SUDHL5 (cell line): Measurements from ENCODE around the genes SMG1 and TMC7.

- PRO-cap: no peak
Measured at GRCh38 chr16:16028239-16028857, 78.9 kb downstream of the ABCC1 start.

GRCh38 chr16:16063634-16064123 lies 114.3 kb downstream of the ABCC1 start:
- PRO-cap: no peak

DNA sequence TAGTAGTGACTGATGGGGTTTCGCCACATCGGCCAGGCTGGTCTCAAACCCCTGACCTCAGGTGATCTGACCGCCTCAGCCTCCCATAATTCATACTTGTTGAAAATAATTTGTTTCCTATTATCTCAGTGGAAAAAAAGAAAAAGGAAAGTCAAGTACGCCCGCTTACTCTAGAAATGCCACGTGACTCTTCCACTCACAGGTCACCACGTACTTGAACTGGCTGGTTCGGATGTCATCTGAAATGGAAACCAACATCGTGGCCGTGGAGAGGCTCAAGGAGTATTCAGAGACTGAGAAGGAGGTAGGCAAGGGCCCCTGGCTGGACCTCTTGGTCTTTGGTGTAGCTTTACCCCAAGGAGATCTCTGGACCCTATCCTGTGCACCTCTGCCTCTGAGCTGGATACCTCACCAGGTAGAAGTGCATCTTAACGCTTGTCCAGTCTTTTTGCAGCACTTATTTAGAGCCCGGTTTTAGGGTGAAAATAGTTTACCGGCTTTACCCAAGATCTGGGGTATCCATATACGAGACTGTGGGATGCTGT lies 97.6 kb downstream of the ABCC6 start:
- PRO-cap: no peak

DNA sequence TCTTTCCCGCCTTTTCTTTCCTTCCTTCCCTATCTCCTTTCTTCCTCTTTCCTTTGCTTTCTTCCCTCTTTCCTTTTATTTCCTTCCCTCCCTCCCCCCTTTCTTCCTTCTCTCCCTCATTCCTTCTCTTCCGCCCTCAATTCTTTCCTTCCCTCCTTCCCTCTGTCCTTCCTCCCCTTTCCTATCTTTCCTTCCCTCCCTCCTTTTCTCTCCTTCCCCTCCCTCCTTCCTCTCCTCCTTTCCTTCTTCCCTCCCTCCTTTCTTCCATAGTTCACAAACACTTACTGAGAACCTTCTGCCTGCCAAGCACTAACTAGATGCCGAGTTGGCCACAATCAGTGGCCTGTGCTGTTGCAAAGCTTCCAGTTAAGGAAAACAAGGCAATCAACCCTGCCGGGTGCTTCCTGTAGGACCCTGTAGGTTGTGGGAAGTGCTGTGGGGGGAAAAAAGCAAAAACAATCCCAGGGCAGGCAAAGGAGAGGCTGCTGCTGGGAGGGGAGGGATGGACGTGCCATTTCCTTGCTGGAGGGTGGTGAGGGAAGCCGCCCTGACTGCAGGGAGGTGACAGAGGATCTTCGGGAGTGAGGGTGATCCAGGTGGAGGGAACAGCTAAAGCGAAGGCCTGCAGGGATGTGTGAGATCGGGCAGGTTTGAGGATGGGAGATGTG lies 31.6 kb downstream of the ABCC6 start:
- PRO-cap: no peak

GRCh38 chr16:16255432-16256269 lies 23.3 kb downstream of the NOMO3 start:
- PRO-cap: no peak

- PRO-cap: no peak
Measured at GRCh38 chr16:17082225-17082881, 388.4 kb downstream of the XYLT1 start.

- PRO-cap: no peak
Measured at GRCh38 chr16:17108334-17109006, 362.3 kb downstream of the XYLT1 start.

DNA sequence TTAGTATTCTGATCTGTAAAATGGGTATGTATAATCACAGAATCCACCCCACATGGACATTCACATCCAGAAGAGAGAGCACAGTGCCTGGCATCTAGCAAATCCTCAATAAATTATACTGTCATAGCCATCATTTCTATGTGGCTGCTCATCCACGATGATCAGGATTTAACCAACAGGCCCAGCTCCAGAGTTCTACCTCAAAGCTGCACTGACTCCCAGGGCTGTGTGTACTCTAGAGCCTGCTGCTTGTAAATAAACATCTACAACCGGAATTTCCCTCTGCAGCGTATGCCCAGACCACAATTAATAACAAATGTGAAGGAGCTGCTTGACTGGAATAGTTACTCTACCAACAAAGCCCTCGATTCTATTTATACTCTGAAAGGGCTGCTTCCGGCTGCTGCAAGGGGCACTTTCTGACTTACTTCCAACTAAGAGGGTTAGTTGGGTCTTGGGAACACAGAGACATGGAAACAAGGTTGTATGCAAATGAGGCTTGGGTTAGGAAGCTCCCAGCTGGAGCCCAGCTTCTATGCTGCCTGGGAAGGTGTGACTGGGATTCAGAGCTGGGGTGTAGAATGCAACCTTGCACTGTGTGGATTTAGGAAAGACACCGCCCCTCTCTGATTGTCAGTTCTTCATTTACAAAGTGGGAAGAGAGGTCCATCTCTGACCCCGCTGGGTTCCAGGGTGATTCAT lies 265.1 kb downstream of the XYLT1 start:
- PRO-cap: no peak

GRCh38 chr16:17227464-17227874 lies 243.3 kb downstream of the XYLT1 start:
- PRO-cap: no peak

DNA sequence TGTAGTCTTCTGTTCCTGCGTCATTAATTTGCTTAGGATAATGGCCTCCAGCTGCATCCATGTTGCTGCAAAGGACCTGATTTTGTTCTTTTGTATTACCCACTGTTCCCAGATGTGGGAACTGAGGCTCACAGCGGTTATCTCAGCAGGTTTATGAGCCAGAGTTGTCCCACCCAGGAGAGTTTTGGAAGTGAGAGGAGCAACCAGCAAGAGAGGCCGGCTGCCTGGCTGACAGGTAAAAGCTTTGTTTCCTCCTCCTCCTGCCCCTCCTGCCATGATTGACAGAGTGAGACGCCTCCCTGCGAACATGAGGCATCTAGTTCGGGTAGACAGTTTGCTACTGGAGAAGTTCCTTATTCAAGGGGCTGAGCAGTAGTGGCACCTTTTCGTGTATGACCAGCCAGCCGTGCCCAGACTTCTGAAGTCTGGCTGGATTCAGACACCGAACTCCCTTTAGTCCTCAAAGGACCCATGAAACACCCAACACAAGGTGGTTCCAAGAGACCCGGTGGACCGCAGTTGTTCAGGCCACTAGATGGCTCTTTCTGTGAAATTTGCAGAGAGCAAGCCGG lies 192.9 kb downstream of the XYLT1 start:
- PRO-cap: no peak

DNA sequence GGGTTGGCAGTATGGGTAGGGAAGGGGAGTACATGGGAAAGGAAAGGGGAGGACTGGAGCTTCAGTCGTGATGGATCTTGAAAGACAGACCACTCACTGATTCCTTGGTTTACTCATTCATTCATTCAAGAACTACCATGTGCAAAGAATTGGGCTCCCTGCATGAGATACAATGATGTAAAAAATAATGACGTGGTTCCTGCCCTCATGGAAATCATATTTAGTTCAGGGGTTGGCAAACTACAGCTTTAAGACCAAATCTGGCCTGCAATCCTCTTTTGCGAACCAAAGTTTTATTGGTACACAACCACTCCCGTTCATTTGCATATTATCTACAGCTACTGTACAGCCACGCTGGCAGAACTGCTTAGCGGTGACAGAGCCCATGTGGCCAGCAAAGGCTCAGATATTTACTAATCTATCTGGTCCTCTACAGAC lies 167.8 kb downstream of the XYLT1 start:
- PRO-cap: bidirectional peak, plus-strand start at position 366 of the sequence, minus-strand start at position 136 of the sequence

DNA sequence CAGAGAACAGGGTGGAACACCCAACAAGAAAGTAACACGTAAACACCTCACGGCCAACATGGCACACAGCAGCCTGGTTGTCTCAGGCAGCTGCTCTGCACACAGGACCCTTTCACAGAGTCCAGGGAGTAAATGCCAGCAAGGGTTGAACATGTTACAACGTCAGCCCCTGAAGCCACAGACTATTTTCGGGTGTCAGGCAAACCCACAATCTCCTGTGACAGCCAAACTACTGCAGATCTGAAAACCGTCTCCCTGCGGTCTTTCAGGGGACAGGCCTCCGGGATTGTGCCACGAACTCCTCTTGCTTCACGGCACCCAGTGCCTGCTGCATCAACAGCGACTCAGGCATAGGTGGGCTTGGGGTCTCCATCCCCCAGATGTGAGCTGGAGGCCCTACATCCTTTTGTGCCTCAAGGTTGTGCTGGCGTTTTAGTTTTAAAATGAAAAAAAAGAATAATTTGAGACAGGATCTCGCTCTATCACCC lies 127.7 kb downstream of the XYLT1 start:
- PRO-cap: no peak

DNA sequence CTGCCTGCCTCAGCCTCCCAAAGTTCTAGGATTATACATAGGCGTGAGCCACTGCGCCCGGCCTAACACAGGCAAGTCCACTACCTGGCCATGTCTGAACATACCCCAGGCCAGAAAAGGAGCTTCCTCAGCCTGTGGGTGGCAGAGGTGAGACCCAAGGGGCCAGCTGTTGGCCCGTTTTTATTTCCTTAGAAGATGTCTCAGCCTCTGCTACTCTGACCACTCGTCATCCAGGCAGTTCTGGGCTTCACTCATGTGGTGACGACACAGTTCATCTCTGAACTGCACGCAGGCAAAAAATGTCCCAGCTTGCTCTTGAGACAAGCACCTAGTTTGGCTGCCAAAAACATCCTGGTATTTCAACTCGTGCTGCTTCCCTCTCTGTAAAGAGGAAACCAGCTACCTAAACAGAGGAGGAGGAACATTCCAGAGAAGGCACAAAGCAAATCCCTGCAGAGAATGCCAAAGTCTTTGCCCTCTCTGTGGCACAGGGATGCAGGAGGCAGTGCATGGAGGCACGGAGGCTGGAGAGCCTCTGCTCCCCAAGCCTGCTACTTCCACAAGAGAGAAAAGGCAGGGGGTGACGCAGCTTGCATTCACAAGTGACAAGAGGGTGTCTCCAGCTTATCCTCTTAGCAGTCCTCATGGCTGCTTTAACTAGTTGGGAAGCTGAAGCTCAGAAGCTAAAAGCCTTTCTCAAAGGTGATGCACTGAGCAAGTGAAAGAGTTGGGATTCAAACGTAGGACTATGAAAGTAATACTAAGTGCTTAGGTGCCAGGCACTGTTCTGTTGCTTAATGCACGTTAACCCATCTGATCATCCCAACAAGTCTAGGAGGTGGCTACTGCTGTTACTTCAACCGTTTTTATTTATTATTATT lies 125.6 kb downstream of the XYLT1 start:
- PRO-cap: no peak

DNA sequence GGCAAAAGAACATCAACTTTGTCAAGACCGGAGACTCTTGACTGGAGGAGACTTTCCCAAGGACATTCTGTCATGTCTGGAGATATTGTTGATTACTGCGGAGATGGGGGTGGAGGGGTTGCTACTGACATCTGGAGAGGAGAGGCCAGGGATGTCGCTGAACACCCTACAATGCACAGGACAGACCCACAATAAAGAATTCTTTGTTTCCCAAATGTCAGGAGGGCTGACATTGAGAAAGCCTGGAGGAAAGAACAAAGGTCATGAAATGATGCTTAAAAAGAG lies 122.3 kb upstream of the XYLT1 start:
- PRO-cap: no peak

GRCh38 chr16:18570608-18570944 lies 8.7 kb upstream of the NOMO2 start:
- PRO-cap: no peak

DNA sequence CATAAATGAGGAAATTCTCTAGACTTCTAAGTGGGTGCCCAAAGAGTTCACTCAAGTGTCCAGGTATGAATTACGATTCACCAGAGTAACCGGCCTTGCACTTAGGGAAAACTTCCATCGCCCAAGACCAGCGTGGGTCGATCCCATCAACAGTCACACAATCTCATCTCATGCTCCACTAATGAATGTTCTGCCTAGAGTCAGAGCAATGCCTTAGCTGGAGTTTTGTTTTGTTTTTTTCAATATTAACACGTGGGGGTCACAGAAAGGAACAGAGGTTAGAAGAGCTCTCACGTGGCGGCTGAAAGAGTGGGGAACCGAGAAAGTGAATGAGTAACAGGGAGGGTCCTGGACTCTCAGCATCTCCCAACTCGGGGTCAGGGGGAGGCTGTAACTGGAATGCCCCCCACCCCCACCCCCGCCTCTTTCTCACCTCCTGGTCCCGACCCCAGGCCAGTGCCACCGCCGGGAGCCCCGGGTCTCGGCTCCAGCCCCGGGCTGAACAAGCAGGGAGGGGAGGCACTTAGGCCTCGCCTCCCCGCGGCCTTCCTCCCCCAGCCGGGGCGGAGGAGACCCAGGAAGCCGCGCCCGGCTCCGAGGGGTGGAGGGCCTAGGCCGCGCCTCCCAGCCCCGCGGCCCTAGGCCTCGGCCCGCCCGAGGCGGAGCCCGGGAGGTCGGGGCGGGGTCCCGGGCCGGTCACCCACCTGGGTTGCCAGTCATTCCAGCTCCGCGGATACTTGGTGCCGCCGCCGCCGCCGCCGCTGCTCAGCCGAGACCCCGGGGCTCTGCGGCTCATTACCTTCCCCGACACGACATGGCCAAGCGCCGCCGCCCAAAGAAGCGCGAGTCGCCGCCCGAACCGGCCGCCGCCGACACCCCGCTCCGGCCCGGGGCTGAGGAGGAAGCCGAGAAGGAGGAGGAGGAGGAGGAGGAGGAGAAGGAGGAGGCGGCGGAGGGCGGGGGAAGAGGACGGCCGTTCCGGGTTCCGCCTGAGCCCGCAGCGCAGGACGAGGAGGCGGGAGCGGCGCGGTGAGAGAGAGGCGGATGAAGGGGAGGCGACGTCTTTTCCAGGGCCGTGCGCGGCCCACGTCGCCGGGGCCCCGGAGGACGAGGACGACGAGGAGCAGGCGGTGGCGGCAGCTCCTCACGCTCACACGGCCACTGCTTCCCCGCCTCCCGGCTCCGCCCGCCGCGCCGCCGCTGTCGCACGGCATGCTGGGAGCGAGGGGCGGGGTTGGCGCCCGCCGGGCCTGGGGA lies at the start of gene SMG1:
TSS of gene SMG1 (minus strand) at position 1,163 of the 1,257 bp plus-strand sequence.
- PRO-cap: bidirectional peak, plus-strand start at position 719 of the sequence, minus-strand start at position 331 of the sequence; bidirectional peak, plus-strand start at position 942 of the sequence, minus-strand start at position 889 of the sequence; bidirectional peak, plus-strand start outside the sequence, minus-strand start at position 1,209 of the sequence

DNA sequence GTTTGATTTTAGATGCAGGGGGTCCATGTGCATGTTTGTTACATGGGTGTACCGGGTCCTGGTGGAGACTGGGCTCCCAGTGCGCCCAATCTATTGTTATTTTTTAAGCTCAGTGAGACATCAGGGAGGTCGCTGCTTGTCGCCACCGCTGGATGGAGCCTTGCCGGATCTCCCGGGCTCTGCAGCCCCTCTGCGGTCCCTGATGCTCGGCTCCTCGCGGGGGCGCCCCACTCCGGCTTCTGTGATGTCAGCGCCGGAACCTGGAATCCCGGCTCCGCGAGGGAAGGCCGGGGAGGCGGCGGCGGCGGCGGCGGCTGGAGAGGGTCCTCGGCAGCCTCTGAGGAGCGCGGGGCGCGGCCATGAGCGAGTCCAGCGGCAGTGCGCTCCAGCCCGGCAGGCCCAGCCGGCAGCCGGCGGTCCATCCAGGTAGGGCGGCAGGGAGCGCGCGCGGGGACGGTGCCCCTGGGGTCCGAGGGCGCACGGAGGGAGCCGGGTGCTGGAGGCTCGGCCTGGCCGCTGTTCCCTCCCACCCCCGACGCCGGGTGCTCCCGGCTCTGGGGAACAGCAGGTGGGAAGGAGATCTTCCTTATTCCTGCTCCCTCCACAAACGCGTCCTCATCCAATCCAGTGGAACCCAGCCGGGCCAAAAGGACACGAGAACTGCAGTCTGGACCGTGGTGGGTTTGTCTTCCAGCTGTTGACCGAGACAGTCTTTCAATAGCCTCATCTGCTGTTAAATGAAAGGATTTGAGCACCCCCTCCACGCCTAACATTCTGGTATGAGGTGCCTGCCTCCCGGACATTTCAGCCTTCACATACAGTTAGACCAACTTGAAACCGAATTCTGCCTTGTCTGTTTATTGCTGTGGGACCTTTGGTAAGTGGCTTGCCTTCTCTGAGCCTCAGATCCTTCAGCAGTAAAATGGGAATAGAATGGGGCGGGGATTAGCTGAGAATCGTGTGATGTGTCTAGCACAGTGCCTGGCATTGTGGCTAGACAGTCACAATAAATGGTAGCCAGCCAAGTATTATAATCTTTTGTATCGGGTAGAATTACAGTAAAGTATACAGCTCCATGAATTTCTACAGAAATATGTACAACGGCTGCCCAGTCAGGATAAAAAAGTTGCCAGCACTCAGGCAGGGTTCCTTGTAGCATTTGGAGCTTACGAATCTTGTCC lies at the start of gene TMC7:
TSS of gene TMC7 (plus strand) at position 230 of the 1,181 bp plus-strand sequence.
- PRO-cap: no peak

DNA sequence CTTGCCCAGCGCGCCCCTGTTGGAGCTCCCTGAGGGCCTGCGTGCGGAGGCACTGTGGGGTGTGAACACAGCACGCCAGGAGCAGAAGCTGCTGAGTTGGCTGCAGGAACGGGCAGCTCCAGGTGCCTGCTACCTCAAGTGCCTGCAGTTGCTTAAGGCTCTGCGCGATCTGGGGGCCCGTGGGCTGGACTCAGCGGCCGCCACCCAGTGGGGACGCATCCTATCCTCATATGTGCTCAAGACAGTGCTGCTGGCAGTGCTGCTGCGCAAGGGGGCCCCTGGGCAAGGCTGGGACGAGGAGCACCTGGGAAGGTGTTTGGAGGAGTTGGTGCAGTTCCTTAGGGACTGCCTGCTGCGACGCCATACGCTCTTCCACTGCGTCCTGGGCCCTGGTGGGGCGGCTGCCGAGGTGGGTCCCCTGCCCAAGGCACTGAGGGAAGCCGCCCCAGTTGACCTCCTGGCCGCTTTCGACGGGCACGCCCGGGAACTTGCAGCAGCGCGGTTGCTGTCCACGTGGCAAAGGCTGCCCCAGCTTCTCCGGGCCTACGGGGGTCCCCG lies 1.8 kb downstream of the ITPRIPL2 start:
- PRO-cap: no peak

GRCh38 chr16:19704534-19704858 lies 13.5 kb downstream of the KNOP1 start:
- PRO-cap: no peak

DNA sequence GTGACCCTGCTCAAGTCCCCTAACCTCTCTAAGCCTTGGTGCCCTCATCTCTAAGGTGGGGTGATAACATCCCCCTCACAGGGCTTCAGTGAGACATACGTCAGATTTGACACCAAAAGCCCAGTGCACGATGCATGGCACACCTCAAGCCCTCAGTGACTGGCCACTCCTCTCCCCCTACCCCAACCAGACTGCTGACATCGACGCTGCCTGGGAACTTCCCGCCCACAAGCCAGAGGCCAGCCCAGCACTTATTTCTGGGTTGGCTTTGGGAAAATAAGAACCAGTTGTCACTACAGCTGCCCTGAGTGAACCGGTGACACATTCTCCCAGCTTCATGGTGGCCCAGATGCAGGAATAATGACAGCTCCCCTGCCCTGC lies 9.6 kb downstream of the KNOP1 start:
- PRO-cap: no peak